H7 (cell line): ENCODE measurements around a stretch of chr3.

DNA sequence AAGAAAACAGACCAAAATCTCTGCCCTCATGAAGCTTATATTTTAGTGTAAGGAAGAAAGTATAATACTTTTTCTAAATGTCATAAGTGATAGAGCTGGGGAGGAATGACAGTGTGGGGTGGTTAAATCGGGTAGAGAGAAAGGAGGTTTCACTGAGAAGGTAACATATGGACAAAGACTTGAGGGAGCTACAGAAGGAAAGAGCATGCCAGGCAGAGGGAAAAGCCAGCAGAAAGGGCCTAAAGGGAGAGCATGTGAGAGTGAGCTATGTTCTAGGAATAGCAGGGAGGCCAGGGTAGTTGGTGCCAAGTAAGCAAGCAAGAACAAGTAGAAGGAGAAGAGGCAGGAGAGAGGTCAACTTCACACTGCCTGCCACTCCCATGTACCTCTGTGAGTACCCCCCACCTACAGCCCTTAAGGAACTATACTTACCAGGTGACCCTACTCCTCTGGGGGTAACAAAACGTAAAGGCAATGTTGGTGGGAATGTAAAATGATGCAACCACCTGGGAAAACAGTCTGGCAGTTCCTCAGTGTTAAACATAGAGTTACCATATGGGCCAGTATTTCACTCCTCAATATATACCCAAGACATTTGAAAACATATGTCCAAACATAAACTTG is 67.7 kb downstream of the SFMBT1 start:
- RAMPAGE, long total RNA = no peak

GRCh38 chr3:53084185-53085153 is 38.6 kb upstream of the SFMBT1 start:
- RAMPAGE, long total RNA = no peak

DNA sequence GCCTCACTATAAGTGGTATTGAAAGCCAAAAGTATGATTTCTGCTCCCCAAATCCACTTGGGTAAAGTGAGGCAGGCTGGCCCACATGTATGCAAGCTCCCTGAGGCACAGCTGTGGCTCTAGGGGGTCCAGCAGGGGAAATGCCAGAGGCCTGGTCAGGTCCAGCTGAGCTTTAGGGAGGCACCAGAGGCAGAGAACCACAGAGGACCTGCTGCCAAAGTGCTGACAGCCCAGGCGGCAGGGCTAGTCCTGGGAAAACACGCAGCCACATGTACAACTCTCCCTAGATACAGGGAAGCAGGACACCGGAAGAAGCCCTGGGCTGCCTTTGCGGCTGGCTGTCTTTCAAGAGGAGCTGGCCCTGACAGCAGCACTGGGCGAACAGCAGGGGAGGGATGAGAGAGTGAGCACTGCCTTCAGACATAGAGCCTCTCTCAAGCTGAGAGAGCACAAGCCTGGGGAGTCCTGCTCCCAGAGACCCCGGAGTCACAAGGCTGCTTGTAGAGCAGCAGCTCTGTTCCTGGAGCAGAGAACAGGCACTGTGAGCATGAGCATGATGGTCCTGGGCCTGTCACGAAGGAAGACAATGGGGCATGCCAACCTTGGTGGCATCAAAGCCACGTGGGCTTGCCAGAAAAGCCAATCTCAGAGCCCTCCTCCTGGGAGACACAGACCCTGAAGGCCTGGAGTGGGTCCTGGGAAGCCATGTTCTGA is 40.6 kb downstream of the RFT1 start:
- RAMPAGE, long total RNA = no peak

DNA sequence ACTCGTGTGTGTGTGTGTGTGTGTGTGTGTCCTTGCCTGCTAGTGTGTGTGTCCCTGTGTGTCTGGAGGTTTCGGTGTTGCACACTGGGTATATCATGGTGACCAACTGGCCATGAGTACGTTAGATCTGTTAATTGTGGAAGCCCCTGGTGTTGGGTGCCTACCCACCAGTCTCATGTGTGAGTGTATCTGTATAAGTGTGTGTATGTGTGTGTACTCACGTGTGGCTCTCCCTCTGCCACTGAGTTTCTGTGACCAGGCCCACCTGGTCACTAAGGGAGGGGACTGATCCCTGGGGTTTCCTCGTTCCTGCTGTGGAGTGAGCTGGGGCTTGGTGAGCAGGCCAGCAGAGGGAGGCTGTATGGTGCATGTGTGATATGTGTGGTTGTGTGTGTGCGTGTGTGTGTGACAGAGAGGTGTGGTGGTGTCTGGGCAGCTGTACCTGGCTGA is 1.7 kb downstream of the PRKCD start:
- RAMPAGE, long total RNA = no peak

GRCh38 chr3:53168269-53168957 is 7.4 kb downstream of the PRKCD start:
- RAMPAGE, long total RNA = no peak

GRCh38 chr3:53226613-53227152 is 29.1 kb downstream of the TKT start:
- RAMPAGE, long total RNA = no peak

DNA sequence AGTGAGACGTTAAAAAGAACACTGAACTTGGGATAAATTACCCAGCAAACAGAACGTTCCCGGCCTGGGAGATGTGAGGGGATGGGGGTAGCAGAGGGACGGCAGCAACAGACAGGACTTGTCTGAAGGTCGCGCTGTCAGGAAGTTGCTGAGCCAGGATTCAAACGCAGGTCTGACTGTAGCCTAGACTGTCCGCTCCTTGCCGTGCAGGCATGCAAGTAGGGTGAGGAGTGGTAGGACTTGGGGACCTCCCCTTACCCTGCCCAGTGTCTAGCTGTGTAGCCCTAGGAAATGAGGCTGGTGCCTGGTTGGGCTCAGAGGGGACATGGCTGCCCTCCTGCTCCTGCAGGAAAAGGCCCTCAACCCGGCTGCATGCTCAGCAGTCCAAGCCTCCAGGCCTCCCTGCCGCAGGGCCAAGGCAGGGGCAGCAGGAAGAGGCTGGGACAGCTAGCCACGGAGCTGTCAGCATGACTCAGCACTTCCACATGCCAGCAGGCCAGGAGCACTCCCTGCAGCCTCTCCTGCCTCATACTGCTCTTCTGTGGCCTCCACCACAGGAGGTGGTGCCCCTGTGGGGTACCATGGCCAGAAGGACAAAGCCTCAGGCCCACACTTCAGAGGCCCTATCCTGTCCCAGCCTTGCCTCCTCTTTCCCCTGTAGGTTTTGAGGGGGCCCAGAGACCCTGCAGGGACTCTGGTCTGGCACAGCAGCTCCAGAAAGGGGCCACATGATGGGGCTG is 19.8 kb downstream of the TKT start:
- RAMPAGE, long total RNA = no peak

- RAMPAGE, long total RNA = no peak
Observed at GRCh38 chr3:53282860-53283104, 27.0 kb upstream of the TKT start.

GRCh38 chr3:53292174-53292796 is 36.5 kb upstream of the TKT start:
- RAMPAGE, long total RNA = no peak

GRCh38 chr3:53570838-53571144 is 76.4 kb downstream of the CACNA1D start:
- RAMPAGE, long total RNA = no peak

- RAMPAGE, long total RNA = no peak
Observed at GRCh38 chr3:53633237-53633806, 138.9 kb downstream of the CACNA1D start.

- RAMPAGE, long total RNA = no peak
Observed at GRCh38 chr3:53665793-53666851, 171.7 kb downstream of the CACNA1D start.

DNA sequence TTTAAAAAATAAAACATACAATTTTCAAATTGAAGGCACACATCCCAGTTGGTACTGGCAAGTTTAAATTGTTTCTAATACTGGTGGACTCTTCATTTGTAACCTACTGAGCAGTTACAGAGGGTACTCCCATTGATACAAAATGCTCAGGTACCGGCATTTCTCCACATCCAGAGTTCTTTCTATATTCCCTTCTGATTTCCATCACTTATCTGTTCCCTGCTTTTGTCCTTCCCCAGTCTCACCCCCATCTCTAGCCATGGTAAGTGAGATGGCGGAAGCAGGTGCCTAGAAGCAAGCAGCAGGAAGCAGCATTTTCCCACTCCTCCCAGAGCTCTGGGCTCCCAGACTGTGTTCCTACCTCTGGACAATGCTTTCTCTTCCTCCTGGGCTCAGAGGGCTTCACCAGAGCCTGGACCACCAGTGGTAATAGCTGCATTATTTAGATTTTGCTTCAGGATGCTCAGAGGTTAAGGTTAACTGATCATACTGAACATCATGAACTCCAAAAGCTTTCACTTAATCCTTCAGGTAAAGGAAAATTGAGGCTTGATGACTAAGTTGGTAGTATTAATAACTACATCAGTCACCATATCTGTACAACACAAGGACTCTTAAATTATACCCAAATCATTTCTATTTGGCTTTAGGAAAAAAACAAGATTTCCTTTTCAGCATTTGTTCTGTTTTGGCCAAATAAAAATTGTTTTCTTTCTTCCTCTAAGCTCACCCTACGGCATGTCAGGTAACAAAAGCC is 14.4 kb downstream of the ACTR8 start:
- RAMPAGE, long total RNA = no peak

- RAMPAGE, long total RNA = no peak
Observed at GRCh38 chr3:53893108-53893511, 1.5 kb upstream of the SELENOK start.

- RAMPAGE, long total RNA = start-site peak on the minus strand at chr3:54639786-54639859, 2,821 reads
Observed at GRCh38 chr3:54639719-54640031, 288.2 kb downstream of the LRTM1 start.

DNA sequence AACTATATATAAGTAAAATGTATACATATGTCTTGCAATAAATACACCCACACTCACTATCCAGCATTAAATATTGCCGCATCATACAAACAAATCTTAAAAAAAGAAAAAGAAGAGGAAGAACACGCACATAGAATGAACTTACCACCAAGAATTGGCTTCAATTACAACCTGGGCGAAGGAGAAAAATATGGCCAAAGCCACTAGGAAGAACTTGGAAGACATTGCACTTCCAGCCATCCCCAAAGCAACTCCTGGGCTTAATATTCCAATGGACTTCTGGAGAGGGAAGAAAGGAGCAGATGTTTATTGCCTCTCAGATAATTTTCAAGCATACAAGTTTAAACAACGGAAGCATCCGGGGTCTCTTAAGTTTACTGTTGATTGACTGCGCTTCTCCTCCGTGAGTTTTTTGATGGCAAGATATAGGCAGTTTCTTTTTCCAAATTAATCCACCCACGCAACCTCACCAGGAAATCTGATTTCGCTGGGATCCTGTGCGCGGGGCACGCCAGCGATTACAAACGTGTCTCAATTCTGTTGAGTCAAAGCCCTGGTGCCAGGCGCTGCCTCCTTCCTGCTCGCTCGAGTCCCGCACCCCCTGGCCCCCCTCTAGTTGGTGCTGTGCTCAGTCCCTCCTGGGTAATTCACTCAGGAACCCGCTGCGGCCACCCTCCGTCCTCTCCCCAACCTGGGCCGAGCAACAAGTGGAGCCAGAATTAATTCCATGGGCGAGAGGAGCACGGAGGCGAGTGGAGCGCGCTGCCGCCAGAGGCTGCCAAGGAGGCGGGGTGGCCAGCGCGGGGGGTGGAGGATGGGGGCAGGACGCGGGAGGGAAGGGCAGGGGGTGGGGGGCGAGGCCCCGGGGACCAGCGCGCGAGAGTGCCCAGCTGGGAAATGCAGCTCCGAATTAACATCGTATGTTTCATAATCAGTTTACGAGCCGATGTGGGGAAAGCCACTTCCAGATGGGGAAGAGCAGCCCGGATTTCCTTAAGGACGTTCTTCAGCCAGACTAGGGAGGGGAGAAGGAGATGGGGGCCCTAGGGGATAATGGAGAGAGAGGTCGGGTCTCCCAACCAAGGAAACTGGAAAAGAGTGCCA is 6.1 kb downstream of the WNT5A start:
- RAMPAGE, long total RNA = no peak

GRCh38 chr3:55571875-55572463 is 84.9 kb upstream of the WNT5A start:
- RAMPAGE, long total RNA = no peak

DNA sequence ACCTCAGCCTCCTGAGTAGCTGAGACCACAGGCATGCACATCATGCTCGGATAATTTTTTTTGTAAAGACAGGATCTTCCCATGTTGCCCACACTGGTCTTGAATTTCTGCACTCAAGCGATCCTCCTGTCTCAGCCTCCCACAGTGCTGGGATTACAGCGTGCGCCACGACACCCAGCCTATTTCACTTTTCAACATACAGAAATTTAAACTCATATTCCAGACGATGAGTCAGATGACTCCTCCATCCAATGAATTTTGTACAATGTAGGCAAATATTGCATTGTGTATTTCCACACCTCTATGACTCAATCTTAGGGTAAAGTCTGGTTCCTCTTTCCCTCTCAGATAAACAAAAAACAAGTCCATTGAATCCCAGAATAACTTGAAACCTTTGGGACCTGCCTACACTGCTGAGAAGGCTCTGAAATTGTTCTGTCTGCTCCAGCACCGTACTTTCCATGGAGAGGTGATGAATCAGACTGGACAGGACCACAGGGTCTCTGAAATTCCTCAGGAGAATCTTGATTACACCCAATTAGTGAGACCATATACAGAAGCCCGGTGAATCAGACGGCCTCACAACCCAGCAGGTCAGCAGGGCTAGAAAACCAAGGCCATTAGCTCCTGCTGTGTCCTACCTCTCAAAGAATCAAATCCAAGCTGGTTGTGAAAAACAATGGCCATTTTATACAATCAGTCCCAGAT is 112.7 kb downstream of the ERC2 start:
- RAMPAGE, long total RNA = no peak

DNA sequence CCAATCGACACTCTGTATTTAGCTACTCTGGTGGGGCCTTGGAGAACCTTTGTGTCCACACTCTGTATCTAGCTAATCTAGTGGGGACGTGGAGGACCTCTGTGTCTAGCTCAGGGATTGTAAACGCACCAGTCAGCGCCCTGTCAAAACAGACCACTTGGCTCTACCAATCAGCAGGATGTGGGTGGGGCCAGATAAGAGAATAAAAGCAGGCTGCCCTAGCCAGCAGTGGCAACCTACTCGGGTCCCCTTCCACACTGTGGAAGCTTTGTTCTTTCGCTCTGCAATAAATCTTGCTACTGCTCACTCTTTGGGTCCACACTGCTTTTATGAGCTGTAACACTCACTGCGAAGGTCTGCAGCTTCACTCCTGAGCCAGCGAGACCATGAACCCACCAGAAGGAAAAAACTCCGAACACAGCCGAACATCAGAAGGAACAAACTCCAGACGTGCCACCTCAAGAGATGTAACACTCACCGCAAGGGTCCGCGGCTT is 9.5 kb upstream of the TASOR start:
- RAMPAGE, long total RNA = no peak

GRCh38 chr3:56849513-56850160 is 47.9 kb upstream of the ARHGEF3 start:
- RAMPAGE, long total RNA = no peak